ENCODE measurements around a stretch of chr11.

- PRO-cap, result no peak
These were observed 2.1 kb downstream of the SLC15A3 start for GRCh38 chr11:60949873-60950340.

DNA sequence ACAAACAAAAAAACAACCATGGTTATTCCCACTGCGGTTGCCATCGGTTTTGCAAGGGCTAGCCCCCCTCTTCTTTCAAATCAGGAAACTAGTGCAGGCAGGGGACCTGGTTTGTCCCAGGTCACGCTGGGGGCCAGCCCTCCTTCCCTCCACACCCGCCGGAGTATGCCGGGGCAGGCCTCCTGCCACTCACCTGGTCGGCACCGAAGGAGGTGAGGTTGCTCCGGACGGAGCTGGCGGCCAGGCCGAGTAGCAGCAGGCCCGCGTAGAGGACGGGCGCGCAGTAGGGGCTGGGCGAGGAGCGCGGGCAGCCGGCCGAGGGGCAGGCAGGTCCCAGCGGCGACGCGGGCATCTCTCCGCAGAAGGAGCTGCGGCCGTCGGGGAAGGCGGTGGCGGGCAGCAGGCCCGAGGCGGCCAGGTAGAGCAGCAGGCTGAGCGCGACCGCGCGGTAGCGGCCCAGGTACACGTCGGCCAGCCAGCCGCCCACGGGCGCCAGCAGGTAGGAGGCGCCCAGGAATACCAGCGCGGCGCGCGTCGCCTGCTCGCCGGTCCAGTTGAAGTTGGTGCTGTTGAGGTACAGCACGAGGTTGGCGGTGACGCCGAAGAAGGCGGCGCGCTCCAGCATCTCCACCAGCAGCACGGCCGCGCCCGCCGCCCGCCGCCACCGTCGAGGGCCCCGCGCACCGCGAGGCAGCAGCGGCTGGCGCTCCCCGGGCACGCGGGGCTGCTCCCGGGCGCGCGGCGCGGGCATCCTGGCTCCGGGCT lies 993 bp downstream of the SLC15A3 start:
- PRO-cap, result no peak

DNA sequence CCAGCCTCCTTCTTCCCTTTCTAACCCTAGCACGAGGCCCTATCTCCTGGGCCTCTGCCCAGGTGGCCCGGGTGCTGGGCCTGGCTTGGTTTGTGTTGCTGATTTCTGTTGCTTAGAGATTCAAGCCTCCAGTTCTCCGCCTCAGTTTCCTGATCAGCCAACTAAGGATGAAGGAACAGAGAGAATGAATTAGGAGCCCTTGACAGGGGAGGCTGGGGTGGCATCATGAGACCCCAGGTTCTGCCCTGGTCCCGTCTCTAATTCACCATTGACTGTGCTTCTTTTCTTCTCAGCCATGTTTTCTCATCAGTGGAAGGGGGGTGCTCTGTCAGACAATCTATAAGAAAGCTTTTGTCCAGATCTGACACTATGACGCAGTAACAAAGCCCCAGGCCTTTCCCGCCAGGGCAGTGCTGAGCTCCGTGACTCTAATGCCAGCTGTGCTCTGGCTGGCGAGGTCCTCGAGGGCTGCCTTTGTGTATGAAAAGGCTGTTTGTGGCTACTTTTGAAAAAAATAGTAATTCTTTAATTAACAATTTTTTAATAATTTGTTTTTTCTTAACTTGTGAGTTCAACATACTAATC lies 3.2 kb downstream of the CD6 start:
- PRO-cap, result no peak

DNA sequence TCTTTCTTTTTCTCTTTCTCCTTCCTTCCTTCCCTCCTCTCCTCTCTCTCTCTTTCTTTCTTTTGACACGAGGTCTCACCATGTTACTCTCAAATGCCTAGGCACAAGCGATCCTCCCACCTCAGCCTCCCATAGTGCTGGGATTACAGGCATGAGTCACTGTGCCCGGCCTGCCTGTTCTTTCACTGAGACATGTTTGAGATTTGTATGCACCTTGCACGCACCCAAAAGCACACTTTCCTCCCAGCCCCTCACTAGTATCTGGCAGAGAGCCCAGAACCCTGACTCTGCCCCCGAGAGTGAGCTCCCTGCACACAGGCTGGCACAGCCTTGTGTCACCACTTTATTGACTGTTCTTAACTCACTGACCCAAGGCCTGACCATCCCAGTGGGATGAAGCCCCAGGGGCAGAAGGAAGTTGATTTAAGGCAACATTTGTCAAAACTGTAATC lies 56.9 kb downstream of the CD6 start:
- PRO-cap, result no peak

DNA sequence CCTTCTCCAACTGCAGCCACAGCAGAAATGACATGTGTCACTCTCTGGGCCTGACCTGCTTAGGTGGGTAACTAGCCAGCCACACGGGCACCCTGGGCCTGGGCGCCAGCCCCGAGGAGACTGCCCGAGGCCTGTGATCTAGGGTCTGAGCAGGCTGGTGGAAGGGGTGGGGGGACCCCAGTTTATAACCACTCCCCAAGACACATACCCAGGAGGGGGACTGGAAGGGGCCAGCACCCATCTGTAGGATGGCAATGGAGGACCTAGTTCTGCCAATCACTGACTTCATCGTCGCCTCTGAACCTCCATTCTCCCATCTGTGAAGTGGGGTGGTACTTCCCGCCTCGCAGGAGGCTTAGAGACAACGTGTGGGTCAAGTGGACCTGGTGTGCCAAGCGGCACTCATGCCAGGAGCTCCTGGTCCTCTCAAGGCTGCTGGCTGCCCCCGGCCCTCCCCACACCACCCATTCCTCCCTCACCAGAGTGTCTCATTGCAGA lies 16.2 kb downstream of the CD5 start:
- PRO-cap, result no peak

GRCh38 chr11:61153158-61153638 lies 8.0 kb downstream of the VPS37C start:
- PRO-cap, result no peak

GRCh38 chr11:61333733-61334309 lies 793 bp downstream of the TKFC start:
- PRO-cap, result no peak

DNA sequence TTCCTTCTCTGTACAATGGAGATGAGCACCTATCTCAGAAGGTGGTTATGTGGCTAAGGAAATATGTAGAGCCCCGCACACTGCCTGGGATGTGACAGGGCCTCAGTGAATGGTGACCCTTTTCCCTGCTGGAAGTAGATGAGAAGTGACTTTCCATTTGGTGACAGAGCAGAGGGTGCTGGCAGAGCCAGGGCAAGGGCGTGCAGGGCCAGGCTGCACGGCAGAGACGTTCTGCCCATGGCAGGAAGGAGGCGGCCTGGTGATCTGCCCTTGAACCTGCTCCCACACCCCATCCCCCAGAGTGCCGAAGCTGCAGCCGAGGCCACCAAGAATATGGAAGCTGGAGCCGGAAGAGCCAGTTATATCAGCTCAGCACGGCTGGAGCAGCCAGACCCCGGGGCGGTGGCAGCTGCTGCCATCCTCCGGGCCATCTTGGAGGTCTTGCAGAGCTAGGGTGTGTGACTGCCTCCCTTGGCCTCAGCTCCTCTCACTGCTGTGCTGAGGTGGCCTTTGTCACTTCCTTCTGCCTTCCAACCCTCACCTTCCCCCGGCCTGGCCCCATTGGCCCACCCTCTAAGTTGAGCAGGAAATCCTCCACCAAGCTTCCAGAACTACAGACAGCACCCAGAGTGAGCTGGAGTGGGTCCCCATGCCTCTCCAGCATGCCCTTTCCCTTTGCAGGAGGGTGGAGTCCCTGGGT lies 13.2 kb downstream of the TKFC start:
- PRO-cap, result no peak

DNA sequence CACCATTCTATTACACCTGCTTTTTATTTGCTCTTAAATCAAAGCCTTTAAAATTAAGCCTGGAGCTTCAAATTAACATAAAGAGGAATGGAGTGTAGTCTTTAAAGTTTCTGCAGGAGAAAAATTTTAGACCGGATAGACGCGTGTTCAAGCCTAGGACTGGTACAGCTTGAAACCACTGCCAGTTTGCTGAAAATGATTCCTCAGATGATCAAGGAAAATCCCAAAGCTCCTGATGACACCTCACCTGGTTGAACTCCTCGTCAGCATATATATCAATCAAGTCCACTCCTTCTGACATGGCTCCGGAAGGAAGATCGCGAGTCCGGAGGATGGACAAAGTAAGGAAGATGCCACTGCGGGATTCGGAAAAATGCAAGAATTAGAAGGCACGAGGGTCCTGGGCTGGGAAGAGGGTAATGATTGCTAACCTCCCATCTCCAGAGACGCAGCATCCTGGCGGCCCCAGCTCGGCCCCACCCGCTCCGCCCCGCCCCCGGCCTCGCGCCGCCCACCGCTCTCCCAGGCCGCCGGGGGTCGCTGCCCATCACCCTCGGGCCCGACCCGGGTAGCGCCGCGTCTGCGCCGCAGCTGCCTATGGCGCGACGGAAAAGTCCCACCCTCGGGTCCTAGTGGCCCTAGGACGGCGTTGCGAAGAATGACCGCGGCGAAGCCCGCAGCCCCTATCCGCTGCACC lies 692 bp downstream of the CPSF7 start:
- PRO-cap, result bidirectional peak, plus-strand start at position 547 of the sequence, minus-strand start at position 482 of the sequence

- PRO-cap, result bidirectional peak, plus-strand start at chr11:61448287, minus-strand start at chr11:61448134
These were observed 18.1 kb downstream of the SDHAF2 start for GRCh38 chr11:61447969-61448444.

- PRO-cap, result no peak
These were observed 3.8 kb upstream of the PPP1R32 start for GRCh38 chr11:61477122-61477523.

DNA sequence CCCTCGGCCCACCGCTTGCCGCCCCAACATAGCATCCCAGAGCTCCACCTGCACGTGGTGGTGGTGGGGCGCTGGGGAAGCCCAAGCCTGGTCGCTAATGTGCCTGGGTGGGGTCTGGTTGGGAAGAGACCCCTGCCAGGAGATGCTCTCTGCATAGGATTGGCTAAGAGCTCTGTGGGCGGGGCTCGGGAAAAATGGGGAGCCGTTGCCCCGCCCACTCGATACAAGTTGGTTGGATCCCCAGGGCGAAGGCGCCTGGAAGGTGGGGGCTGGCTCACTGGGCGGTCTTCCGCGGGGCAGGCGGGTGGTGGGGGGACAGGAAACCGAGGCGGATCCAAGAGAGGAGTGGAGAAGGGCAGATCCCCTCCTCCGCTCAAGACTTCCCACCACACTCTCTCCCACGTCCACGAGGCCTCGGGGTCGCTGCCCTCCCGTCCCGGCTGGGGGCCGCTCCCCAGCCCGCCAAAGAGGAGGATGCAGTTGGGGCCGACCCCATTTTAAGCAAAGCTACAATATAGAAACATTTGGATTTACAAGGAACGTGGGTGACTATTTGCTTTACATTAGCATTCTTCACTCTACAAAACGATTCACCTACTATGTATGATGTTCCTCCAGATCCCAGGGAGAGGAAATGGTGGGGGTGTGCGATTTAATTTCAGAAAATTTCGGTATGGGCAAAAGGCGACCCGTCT lies 7.8 kb downstream of the LRRC10B start:
- PRO-cap, result no peak

DNA sequence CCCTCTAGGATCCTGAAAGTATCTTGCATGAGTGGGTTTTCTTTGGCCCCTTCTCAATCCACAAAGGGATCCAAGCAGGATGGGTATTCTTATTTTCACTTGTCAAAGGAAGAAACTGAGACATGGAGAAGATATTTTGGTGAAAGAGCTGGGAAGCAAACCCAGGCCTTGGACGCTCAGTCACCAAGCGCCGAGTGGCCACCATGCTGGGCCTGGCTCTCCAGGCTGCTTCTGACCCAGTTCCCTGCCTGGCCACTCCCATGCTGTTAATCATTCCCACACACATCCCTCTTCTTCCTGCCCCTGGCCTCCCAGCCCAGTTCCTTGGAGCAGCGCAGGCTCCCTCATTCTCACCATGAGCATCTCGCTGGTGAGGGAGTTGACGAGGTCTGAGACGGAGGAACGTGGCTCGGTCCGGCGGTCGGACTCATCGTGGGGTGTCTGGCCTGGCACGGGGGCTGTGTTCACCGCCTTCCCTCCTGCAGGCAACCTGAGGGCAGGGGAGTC lies 24.1 kb downstream of the LRRC10B start:
- PRO-cap, result no peak

- PRO-cap, result no peak
These were observed 27.2 kb downstream of the SYT7 start for GRCh38 chr11:61553605-61554071.

DNA sequence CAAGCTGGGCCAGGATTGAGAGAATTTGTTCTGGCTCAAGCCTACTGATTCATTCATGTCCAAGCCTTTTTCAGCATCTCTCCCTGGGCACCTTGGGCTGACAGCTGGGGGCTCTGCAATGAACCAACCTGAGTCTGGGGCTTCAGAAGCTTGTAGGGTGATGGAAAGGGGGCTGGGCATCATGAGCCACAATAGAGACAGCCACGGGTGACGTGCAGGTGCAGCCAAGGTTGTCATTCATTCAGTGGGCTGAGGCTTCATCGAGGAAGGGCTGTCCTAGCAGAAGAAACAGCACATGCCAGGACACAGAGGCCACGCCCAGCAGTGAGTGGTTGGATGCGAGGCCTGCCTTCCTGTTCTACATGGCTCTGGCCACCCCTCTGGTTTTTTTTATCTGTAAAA lies 19.9 kb upstream of the SYT7 start:
- PRO-cap, result no peak

- PRO-cap, result no peak
These were observed 26.6 kb upstream of the SYT7 start for GRCh38 chr11:61607339-61607926.

DNA sequence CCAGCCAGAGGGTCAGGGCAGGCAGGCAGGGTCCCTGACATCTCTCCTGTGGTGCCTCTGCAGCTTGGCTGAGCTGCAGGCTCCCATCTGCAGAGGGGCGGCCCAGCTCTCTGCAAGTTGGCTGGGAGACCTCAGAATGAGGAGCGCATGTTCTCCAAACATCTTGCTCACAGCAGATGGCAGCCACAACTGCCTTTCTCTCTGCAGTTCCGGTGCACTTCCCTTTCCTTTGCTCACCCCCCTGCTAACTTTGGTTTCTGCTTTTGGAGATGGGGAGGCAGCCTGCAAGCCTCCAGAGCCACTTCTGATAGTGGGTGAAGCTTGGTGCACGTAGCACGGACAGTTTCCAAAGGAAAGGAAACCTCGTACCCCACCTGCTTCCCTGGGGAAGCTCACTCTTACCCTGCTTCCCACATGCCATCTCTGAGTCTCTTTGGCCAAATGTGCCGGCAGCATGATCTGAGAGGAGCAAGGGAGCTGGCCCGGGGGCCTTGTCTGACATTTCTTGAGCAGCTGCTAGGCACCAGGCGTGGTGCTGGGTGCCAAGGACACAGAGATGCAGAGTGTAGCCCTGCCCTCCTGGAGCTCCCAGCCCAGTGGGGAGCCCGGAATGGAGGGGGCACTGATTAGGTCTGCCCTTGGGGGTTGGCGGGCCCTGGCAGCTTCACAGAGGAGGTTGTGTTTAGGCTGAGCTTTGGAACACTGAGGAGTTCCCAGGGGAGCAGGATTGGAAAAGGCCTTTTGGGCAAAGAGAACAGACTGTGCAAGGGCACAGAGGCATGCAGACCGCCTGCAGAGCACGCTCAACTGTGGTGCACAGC lies 18.2 kb downstream of the DAGLA start:
- PRO-cap, result no peak

DNA sequence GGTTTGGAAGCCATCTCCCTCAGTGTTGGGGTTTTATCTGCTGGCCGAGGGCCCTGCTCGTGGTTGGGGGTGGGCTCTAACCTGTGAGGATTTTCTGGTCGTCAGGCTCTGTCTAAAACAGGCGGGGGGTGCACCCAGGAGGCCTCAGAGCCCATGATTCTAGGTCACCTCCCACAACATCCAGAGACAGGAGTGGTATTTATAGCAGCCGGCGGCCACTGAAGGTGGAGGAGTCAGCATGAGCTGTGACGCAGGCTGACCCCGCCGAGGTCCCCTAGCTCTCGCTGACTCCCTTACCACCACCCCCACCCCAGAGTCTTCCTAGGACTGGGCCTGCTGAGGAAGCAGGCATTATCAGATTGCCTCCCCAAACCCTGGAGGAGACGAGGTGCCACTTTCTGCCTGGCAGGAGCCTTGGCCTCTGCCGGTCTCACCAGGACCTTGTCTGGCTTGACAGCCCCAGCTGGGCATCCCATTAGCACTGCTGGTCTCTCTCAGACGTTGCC lies 26.3 kb downstream of the DAGLA start:
- PRO-cap, result no peak

DNA sequence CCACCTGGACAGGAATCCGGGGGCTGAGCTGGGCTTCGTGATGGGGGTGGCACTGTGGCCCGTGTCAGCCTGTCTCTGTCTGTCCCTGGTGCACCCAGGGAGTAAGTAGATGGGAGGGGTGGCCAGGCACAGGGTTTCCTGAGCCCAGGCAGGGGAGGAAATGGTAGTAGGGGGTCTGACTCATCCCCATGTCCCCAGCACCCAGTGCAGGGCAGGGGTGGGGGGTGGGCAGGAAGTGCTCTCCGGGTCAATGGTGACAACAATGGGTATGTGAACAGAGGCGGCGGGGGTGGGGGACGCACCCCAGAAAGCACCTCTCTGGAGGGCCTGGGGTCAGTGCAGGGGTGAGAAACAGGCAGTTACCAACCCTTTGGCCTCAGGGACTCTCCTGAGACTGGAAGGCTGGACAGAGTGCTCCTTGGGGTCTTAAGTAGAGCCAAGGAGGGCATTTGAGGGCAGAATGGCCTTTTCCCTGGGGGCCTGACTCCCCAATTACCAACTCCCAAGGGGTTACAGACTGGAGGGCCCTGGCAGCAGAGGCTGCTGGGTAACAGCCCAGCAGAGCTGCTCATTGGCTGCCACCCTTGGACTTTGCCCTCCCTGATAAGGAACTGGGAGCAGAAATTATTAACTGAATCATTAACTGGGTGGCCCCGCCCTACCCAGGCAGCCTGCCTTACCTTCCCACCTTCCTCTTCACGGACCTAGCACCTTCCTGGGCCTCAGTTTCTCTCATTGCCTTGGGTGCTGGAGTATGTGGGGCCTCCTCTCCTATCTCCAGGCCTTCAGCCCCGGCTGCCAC lies 4.2 kb downstream of the MYRF start:
- PRO-cap, result unidirectional peak, minus-strand start at position 103 of the sequence

- PRO-cap, result no peak
These were observed 16.5 kb downstream of the MYRF start for GRCh38 chr11:61768628-61769740.

Data from tibial artery (tissue), 1 donor.